Peripheral blood mononuclear cell (primary cell): ENCODE measurements around a stretch of chr15.

DNA sequence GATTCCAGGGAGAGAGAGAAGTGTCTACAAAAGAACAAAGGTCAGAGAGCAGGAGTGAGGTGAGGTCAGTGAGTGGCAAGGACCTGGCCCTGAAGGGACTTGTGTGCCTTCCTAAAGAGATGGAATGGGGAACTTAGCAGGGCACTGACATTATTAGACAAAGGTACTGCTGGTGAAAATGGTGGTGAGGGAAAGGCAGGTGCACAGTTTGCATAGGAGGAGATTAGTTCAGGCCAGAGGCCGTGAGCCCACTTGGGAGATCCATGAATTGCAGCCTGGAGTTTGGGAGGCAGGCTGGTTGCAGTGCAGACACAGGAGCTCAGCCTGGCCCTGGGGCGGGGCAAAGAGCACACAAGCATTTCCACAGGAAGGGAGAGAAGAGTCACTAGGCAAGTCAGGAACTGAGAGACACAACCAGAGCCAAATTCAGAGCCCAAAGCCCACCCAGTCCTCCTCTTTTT is 21.2 kb downstream of the TBC1D2B start:
- PRO-cap, 8 experiments, result no peak in any of the 8 experiments

- PRO-cap, 8 experiments, result no peak in any of the 8 experiments
Measured at GRCh38 chr15:78213288-78213596, 21.1 kb downstream of the ACSBG1 start.

DNA sequence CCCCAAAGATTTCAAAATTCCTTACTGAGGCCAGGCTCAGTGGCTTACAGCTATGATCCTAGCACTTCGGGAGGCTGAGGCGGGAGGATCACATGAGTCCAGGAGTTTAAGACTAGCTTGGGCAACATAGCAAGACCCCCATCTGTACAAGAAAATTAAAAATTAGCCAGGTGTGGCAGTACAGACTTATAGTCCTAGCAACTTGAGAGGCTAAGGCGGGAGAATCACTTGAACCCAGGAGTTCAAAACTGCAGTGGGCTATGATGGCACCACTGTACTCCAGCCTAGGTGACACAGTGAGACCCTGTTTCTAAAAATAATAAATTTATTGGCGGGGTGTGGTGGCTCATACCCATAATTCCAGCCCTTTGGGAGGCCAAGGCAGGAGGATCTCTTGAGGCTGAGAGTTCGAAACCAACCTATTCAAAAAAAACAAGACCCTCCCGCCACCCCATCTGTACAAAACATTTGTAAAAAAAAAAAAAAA is 29.7 kb upstream of the HYKK start:
- PRO-cap, 8 experiments, result no peak in any of the 8 experiments

DNA sequence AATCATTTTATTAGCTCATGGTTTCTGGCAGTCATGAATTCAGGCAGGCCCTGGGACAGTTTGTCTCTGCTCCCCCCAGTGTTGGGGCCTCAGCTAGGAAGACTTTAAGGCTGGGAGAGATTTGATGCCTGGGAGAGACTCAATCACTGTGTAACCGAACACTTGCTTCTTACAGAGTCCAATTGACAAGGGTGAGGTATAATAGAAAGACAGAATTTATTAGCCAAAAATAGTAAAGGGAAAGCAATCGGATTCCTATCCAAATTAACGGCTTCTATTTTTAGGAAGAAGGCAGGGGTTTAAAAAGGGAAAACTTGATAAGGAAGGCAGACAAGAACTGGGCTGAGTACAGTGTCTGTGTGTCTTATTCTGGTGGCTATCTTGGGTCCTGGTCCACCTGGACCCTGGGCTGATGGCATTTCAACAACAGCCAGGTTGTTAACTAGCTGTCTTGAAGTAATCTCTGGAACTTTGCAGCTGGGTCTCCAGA is 2.6 kb upstream of the PSMA4 start:
- PRO-cap, 8 experiments, result no peak in any of the 8 experiments

GRCh38 chr15:78552711-78553317 is 12.5 kb upstream of the CHRNA5 start:
- PRO-cap, 8 experiments, result peak in 5 of 8 experiments; most common plus-strand start chr15:78553092 (in 5)

GRCh38 chr15:78750842-78751476 is 60.3 kb downstream of the ADAMTS7 start:
- PRO-cap, 8 experiments, result no peak in any of the 8 experiments

DNA sequence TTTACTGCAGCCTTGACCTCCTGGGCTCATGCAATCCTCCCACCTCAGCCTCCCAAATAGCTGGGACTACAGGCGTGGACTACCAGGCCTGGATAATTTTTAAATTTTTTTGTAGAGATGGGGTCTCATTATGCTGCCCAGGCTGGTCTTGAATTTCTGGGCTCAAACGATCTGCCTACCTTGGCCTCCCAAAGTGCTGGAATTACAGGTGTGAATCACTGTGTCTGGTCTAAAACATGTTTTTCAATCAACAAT is 3.4 kb downstream of the ADAMTS7 start:
- PRO-cap, 8 experiments, result peak in 1 of 8 experiments; most common minus-strand start position 87 of the sequence (in 1)

DNA sequence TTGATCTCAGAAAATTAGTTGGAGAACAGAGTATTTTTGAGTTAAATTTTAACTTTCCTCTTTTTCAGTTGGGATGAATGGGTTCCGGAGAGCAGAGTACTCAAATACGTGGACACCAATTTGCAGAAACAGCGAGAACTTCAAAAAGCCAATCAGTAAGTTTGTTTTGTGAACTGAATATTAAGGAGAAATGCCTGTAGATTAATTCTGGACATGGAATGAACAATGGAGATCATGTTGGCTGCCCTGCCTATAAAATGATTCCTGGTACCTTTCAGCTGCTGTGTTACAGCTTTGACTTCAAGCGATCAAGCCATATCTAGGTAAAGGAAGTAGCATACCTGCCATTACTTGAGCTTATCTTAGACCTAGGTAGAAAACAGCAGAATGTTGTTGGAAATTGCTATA is 13.4 kb downstream of the MORF4L1 start:
- PRO-cap, 8 experiments, result no peak in any of the 8 experiments

- PRO-cap, 8 experiments, result no peak in any of the 8 experiments
Measured at GRCh38 chr15:78950255-78950734, 5.4 kb upstream of the CTSH start.

DNA sequence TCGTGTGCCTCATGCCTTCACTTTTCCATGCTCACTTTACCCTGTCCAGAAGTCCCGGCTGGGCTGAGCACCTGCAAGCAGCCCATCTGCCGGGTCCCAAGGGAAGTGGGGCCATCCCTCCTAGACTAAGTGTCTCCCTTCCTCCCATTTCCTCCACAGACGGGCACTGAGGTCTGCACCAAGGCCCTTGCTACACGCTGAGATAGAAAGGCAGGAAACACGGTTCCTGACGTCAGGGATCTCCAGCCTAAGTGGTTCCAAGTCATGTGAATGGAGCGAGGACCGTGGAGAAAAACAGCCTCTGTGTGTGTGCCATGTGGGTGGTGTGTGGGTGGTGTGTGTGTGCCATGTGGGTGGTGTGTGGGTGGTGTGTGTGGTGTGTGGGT is 47.8 kb upstream of the CTSH start:
- PRO-cap, 8 experiments, result no peak in any of the 8 experiments

GRCh38 chr15:79091011-79091759 is 605 bp upstream of the RASGRF1 start:
- PRO-cap, 8 experiments, result no peak in any of the 8 experiments

- PRO-cap, 8 experiments, result no peak in any of the 8 experiments
Measured at GRCh38 chr15:79322040-79322861, 11.3 kb downstream of the TMED3 start.

DNA sequence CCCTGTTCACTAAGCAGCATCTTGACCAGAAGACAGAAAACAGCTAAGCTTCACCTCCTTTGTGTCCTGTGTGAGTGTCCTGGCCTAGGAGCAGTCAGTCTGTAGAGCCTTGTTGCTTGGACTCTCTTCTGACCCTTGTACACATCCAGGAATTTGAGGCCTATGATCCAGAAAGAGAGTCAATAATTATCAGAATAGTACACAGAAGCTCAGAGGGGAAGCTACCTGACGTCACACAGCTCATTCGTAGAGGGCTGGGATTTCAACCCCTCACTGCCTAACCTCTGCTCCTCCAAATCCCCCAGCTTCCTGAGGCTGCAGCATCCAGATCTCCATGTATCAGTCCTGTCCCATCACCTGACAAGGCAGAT is 203.0 kb downstream of the MINAR1 start:
- PRO-cap, 8 experiments, result no peak in any of the 8 experiments

DNA sequence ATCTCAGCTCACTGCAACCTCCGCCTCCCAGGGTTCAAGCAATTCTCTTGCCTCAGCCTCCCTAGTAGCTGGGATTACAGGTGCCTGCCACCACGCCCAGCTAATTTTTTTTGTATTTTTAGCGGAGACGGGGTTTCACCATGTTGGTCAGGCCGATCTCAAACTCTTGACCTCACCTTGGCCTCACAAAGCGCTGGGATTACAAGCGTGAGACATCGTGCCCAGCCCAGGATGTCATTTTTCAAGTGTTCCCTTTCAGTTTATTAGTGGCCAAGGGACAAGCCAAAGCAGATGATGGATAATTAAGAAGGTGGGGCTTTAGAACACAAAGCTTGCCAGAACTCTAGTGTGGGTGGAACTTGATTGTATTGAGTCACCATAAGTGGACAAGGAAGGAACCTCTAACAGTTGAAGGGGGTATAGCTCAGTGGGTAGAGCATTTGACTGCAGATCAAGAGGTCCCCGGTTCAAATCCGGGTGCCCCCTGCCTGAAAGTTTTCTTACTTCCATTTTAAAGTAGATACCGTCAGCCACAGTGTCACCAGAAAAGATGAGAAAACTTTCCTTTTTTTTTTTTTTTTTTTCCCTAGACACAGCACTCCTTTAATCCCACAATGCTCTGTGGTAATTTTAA is 152.5 kb downstream of the MTHFS start:
- PRO-cap, 8 experiments, result no peak in any of the 8 experiments

GRCh38 chr15:79894552-79895347 is 2.1 kb downstream of the MTHFS start:
- PRO-cap, 8 experiments, result no peak in any of the 8 experiments

DNA sequence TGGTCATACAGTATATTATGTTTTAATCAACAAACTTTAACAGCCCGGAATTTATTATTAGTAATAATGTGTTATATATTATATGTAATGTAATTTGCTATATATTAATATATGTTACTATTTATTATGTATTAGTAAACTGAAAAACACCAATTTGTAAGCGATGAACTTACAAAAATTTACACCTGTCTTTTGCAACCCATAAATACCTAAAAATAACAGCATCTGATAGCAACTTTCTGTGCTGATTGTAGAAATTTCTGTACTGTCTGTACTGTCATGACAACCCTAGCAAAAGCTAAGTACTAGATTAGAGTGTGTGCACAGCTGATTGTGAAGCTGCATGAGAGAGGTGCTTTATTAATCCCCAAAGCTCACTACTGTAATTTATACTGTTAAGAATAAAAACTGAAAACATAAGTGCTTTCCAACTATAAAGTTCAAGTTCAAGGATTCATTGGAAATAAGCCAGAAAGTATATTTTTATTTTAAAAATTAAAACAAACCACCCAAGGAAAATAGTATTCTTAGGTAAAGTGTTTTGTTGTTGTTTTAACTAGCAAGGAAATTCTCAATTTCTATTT is 828 bp downstream of the BCL2A1 start:
- PRO-cap, 8 experiments, result peak in 4 of 8 experiments; most common plus-strand start position 322 of the sequence (in 2); most common minus-strand start position 297 of the sequence (in 4)

- PRO-cap, 8 experiments, result no peak in any of the 8 experiments
Measured at GRCh38 chr15:79988701-79989118, 17.7 kb upstream of the BCL2A1 start.

DNA sequence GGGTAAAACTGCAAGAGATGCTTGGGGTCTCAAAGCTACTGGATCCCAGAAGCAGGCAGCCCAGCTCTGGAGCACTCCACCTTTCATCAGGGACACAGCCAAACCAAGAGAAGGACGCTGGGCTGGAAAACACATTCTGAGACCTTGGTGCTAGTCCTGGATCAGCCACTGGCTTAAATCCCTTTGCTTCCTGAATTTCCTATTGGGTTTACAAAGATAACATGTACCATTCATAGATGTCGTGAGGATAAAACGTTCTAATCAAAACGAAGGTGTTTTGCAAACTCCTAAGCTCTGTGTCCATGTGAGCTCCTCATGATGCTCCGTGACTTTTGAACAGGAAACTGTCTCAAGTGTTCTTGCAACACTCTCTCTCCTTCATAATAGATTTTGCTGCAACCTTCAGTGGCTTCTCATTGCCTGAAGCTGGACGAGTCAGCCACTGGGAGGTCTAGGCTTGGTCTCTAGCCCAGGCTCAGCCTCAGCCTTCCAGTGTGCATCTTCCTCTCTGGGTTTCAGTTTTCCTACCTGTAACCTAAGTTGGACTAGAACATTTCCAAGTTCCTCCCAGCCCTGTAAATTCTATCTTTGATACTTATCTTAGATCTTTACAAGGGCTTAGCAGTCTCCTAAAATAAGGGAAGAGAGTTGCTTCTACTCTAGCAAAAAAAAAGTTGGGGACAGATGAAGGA is 18.6 kb upstream of the BCL2A1 start:
- PRO-cap, 8 experiments, result peak in 1 of 8 experiments; most common plus-strand start position 416 of the sequence (in 1)

DNA sequence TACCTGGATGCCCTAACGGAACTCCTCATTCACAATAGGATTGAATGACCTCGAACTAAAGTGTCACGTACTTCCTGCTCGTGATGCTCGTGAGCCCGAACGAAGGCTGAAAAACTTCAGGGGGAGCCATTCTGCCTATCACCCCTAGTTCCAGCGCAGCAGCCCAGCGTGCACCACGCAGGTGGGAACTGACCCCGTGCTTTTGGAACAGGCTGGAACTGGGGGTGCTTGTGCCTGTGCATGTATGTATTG is 745 bp upstream of the ZFAND6 start:
- PRO-cap, 8 experiments, result peak in 3 of 8 experiments; most common plus-strand start position 147 of the sequence (in 3)

GRCh38 chr15:80109705-80110430 is 42.9 kb upstream of the FAH start:
- PRO-cap, 8 experiments, result no peak in any of the 8 experiments